Right common carotid artery plus branches (tissue), 1 donor: ENCODE measurements around the gene PCNX2.

GRCh38 chr1:232542747-232543177 is 87.2 kb downstream of the SIPA1L2 start:
- PRO-cap, result no peak

GRCh38 chr1:232559918-232560508 is 69.9 kb downstream of the SIPA1L2 start:
- PRO-cap, result no peak

DNA sequence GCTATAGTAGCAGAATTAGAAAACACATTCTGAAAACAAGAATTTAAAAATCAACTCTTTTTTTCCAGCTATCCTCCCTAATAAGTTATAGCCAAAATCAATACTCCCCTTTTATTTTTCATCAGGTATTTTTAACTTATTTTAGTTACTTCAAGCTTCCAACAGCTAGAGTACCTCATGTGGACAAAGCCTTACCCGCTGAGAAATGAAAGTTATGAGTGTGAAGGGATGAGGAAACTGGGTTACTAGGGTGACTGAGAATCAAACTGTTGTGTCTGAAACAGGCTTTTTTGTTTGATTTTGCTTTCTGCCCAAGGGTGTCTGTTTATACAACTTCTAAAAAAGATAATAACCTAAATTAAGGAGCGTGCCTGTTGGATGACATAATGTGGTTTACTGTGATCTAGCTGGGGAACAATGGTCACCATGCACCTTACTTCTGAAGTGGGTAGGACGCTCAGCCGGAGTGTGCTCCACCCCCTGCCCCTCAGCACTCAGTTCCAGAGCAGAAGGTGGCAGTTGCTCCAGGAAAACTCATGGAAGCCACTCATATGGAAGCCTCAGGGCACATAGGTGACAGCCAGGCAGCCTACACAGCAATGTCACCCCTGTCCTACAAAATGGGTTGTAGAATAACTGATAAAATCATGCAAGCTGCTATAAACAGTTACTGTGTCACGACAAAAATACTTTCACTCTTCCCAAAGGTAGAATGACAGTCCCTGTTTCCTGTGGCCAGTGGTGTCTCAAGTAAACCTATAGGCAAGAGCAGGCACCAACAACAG is 29.5 kb downstream of the SIPA1L2 start:
- PRO-cap, result no peak

- PRO-cap, result no peak
Measured at GRCh38 chr1:232632623-232632845, 2.6 kb upstream of the SIPA1L2 start.

DNA sequence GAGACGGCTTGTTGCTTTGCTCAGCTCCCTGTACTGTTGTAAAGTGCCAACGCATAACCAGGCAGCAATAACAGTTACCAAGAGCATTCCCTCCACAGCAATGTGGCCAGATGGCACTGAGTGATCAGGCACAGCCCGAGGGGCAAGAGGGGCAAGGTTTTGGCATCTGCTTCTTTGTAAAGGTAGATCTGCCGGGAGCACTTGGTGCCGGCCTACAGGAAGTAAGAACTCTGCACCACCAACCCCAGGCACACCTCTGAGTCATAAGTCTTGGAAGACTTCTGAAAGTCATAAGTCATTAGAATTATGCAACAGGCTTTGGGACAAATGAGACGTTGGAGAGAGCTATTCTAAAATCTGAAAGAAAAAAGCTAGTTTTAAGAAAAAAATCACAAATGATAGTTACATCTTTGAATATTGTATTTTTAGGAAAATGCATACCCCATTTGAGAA is 37.9 kb upstream of the MAP10 start:
- PRO-cap, result unidirectional peak, minus-strand start at position 214 of the sequence

DNA sequence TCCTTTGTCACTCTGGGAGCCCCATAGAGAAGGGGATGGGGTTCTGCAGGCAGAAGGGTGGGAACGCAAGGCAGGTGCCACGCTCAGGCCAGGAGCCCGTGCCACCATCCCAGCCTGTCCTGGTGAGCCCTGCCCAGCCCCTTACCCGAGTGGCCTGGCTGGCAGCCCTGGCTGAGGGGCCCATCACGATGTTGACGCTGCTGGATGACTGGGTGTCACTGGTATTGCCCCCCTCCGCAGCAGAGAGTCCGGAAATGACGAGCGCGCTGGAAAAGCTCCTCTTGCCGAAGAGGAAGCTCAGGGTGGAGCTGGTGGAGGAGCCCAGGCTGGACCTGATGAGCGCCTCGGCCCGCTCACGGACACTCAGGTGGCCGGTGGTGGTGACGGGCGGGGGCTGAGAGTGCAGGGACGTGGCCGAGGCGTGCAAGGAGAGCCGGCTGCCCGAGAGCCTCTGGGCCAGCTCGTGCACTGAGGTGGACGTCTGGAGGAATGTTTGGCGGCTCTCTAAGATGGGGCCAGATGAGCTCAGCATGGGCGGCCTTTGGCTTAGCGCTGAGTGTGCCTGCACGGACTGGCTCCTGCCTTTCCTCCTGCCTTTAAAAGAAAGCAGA is 35.6 kb downstream of the NTPCR start:
- PRO-cap, result no peak

- PRO-cap, result unidirectional peak, minus-strand start at chr1:233295735
Measured at GRCh38 chr1:233294751-233295884, at the start of gene PCNX2. PCNX2 (minus strand) TSS chr1:233295725.

DNA sequence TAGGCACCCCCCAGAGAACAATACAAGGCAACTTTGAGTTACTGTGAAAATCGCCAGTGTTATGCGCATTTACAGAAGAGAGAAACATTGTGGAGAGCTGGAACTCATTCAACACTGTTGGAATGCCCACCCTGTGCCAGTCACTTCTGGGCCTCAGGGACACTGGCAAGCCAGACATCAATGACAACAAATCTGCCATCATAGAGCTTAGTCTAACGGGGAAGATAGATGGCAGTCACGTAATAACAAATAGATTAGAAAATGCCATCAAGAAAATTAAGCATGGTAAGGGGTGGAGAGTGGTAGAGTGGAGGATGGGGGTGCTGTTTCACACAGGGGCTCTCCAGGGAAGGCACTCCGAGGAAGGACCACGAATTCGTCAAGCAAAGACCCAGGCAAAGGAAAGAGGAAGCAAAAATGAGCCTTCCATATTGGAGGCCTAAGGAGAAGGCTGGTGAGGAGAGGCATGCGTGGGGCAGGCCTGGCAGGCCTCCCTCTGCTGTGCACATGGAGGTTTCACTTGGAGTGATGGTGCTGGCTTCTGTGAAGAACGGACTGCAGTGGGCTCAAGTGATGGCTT is 4.6 kb downstream of the MAP3K21 start:
- PRO-cap, result no peak

DNA sequence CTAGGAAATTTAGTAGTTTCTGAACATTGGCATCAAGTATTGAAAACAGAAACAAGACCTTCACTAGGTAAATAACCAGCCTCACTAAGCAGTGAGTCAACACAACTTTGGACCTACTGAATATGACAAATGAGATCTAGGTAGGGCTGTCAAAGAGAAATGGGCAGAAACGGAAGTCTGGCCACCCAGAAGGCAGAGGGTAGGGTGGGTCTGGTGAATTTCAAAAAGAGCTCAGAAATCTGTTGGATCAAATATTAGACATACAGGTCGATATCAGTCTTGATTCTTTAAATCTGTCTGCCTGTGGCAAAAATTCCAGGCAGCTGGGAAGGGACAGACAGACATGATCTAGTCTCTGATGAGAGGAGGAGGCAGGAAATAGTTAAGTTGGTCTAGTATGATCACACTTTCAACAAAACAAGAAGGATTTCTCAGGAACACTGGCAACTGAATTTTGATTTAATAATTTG is 134.3 kb upstream of the KCNK1 start:
- PRO-cap, result no peak

- PRO-cap, result no peak
Measured at GRCh38 chr1:233629012-233630043, 15.4 kb downstream of the KCNK1 start.

GRCh38 chr1:233657214-233658217 is 43.6 kb downstream of the KCNK1 start:
- PRO-cap, result no peak

- PRO-cap, result no peak
Measured at GRCh38 chr1:234515348-234516214, 36.6 kb upstream of the TARBP1 start.

GRCh38 chr1:234517344-234517720 is 38.4 kb upstream of the TARBP1 start:
- PRO-cap, result no peak

DNA sequence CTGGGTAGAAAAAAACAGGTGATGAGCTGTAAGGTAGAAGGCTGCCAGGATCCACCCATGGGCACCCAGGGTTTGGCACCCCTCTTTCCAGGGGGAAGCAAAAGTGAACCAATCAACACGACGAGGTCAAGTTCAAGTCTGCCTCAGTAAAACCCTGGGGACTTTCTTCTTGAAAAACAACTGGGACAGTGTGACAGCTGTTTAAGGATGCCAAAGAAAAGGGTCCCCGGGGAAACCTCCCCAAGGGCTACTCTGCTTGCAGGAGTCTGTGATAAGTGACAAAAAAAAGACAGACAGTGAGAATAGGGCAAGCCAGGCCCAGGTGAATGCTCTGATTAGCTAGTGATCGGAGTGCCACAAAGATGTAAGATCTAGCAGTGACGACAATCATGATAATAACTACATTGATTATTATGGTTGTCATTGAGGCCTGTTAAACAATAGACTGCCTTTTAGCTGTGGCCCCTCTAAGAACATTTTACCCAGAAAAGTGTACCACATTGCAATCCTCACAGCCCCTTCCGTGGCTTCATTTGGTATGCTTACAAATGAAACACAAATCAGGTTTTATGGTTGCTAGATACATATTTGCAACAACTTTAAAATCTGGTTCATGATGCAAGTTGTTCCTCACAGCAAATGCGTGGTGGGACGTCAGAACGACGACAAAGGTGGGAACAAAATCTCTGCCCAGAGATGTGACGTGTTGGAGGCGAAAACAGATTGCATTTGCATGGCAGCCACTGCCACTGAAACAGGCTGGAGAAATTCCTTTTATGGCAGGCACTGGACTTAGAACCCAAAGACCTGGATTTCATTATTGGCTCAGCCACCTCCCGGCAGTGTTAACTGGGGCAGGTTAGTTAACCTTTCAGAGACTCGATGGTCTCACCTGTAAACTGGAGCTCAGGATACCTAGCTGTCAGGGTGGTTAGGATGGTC is 58.8 kb upstream of the TARBP1 start:
- PRO-cap, result no peak

GRCh38 chr1:234545449-234546424 is 64.2 kb downstream of the IRF2BP2 start:
- PRO-cap, result no peak

DNA sequence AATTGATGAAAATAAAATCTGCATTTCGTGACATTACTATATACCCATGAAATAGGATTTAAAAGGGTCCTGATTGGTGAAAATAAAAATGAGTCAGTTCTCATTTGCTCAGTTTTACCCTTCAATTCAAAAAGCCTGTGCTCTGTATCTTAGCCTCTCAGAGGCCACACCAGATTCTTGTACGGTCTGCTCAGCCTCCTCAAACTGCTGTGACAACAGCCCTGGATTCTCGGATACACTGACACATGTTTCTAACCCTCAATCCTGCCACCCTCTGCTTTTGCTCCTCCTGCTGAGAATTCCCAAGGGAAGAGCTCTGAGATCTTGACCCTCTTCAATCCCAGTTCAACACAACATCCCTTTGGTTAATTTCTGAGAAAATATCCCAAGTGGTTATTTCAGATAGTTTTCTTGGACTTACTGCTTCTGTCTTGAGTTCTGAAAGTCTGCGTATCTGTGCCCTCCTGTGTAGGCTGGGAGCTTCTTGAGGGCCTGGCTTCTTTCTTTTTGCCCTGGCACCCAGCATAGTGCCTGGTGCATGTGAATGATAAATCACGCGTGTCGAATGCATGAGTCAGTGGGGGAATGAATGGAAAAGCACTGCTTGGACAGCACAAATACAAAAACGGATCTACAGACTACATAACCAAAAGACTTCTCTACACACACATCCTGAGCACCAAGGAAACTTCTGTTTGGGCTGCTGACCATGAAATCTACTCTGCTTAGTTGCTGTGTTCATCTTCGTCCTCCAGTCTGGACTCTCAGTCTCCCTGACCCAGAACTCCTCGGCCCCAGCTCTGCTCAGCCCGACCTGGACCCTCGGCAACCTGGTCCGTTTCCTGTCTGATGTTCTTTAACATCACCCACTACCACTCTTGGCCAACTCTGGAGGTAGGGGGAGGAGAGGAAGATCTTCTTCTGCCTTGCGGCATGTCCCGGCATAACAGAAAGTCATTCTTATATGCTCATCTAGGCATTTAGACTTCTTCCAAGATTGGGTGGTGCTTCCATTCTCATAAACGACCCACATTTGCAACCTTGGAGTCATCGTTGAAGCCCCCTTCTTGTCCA is 24.4 kb downstream of the IRF2BP2 start:
- PRO-cap, result unidirectional peak, plus-strand start at position 167 of the sequence; bidirectional peak, plus-strand start at position 212 of the sequence, minus-strand start at position 211 of the sequence; bidirectional peak, plus-strand start at position 616 of the sequence, minus-strand start at position 526 of the sequence

DNA sequence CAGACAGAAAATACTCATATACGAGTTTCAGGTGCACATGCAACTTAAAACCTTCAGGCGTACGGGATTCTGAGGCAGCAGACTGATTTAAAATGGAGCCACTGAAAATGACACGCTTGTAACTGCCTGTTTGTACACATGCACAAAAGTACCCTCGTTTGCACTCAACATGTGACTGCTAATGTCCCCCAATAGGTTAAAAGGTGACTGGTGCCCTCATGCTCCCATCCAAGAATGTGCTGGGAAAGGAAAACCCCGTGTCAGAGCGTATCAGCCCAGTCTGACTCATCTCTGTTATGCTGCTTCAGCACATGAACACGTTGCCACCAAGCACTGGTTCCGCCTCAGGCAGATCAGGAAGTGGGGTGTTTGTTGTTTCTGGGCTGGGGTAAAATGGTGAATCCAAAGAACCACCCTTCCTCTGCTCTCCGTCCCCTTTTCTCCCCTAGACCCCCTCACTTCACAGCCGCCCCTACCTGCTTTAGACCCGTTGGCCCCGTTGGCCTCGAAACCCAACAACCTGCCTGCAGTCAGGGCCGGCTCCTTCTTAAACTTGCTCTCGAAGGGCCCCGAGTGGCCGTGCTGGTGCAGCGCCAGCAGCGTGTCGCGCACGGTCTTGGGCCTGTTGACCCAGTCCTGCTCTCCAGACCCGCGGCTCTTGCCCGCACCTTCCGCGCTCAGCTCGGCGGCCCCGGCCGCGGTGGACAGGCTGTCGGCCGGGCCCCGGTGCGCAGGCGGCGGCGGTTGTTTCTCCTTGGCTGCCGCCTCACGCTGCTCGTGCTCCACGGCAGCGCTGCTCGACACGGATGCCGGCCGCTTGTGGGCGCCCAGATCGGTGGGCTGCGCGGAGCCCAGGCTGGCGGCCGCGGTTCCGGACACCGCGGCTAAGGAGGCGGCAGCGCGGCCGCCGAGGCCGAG is 1.7 kb downstream of the IRF2BP2 start:
- PRO-cap, result bidirectional peak, plus-strand start at position 329 of the sequence, minus-strand start at position 236 of the sequence; bidirectional peak, plus-strand start at position 633 of the sequence, minus-strand start at position 522 of the sequence

DNA sequence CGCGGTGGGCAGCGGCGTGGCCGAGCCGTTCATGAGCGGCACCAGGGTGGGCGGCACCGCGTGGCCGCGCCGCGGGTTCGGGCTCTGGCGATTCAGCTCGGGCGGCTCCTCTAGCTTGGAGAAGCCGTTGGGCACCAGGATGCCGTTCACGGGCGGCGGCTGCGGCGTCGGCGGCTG is 1.2 kb downstream of the IRF2BP2 start:
- PRO-cap, result no peak

GRCh38 chr1:234618254-234619196 is 8.5 kb upstream of the IRF2BP2 start:
- PRO-cap, result no peak

- PRO-cap, result bidirectional peak, plus-strand start at chr1:234724360, minus-strand start at chr1:234724088
Measured at GRCh38 chr1:234724185-234724545, 114.2 kb upstream of the IRF2BP2 start.